B cell (primary cell): ENCODE measurements around the genes GBP1, GBP2 and GBP4.

- PRO-cap, result no peak
- CAGE, long polyA plus RNA, result no peak
Measured at GRCh38 chr1:86852683-86853034, 61.3 kb downstream of the SELENOF start.

DNA sequence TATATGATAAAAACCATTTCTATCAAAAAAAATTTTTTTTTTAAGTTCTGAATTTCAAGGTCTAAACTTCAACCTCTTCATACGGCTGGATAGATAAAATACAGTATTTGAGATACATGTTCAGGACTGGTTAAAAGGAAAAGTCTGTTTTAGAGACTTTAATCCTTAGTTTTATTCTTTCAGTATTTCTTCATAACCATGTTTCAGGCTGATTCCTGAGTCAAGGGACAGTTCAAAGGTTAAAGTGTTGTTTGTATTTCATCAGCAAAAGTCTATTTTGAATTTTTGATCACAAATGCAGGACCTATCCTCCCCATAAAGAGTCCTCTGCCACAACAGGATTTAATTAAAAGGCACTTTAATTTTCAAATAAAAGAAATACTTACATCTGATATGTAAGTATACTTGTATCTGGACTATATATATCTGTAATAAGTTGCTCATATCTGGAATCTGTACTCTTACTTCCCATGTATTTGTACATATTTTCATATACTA is 53.5 kb downstream of the SELENOF start:
- PRO-cap, result no peak
- CAGE, long polyA plus RNA, result no peak

DNA sequence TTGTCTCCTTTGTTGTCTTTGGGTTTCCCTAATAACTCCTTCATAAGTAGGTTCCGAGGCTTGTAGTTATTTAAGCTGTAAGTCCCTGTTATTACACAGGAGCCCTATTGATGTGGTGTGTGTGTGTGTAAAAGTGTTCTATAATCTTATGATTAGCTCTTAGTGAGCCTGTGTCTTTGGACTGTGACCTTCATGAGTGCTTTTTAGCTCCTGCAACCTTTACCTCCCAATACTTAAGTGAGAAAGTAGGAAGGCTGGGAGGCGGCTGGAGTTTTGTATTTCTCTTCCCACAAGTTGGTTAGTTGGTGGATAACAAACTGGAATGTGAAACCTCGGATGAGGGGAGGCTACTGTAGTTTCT is 19.4 kb downstream of the HS2ST1 start:
- PRO-cap, result no peak
- CAGE, long polyA plus RNA, result no peak

- PRO-cap, result no peak
- CAGE, long polyA plus RNA, result no peak
Measured at GRCh38 chr1:87132668-87133069, 196.0 kb upstream of the LMO4 start.

DNA sequence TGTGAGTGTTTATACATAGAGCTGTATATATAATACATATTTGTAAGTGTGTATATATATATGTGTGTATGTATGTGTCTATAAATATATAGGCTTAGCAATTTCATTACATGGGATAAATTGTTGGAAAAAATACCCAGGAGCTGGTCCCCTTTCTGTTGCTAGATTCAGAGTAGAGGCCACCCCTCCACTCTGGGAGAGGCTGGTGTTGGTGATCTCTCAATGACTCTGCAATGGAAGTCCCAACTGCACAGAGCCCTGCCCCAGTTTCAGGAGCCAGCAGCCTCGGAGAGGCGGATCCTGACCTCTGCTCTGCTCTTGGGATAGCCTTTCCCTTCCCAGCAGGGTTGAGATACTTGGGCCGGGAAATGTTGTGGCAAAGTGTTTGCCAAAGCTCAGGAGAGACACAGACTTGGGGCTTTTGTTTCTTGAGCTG is 194.2 kb upstream of the LMO4 start:
- PRO-cap, result no peak
- CAGE, long polyA plus RNA, result no peak

DNA sequence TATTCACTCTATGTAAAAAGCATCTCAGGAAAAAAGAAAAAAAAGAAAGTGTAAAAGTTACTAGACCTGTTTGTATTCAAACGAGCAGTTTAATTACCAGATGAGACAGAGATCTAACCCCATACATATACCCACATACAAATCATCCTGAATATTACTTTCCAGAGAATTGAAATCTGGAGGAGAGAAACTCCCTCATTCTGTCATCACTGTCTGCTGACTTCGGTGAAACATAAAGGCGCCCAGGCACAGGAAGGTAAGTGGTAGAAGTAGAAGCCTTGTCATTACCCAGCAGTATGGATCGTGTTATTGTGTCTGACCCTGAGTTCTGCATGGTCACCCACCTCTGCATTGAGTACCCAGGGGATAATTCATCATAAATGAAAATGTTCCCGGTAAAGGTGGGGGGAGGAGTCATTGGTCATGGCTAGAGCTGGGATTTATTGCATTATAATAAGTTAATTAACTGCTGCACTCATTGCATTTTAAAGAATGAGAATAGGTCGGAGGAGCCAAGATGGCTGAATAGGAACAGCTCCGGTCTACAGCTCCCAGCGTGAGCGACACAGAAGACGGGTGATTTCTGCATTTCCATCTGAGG is 342.6 kb upstream of the PKN2 start:
- PRO-cap, result no peak
- CAGE, long polyA plus RNA, result no peak

- PRO-cap, result no peak
- CAGE, long polyA plus RNA, result no peak
Measured at GRCh38 chr1:88710304-88711175, 26.5 kb downstream of the PKN2 start.

DNA sequence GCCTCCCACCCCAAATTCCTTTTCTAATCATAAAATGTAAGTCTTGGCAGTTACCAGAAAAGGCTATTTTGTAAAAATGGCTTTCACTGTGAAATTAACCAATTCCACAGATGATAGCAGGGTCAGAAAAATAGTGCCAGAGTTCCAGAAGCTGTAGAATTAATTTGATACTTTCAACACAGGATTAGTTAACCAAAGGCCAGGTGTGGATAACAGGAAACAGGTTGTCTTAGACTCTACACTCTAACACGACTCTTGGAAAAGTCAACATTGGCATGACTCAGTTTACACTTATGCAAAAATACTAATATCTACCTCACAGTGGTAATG is 1.0 kb downstream of the GTF2B start:
- PRO-cap, result bidirectional peak, plus-strand start outside the sequence, minus-strand start at position 157 of the sequence
- CAGE, long polyA plus RNA, result no peak

- PRO-cap, result no peak
- CAGE, long polyA plus RNA, result no peak
Measured at GRCh38 chr1:88909812-88910218, 18.4 kb upstream of the GTF2B start.

- PRO-cap, result no peak
- CAGE, long polyA plus RNA, result no peak
Measured at GRCh38 chr1:88985178-88985625, 7.2 kb downstream of the KYAT3 start.

DNA sequence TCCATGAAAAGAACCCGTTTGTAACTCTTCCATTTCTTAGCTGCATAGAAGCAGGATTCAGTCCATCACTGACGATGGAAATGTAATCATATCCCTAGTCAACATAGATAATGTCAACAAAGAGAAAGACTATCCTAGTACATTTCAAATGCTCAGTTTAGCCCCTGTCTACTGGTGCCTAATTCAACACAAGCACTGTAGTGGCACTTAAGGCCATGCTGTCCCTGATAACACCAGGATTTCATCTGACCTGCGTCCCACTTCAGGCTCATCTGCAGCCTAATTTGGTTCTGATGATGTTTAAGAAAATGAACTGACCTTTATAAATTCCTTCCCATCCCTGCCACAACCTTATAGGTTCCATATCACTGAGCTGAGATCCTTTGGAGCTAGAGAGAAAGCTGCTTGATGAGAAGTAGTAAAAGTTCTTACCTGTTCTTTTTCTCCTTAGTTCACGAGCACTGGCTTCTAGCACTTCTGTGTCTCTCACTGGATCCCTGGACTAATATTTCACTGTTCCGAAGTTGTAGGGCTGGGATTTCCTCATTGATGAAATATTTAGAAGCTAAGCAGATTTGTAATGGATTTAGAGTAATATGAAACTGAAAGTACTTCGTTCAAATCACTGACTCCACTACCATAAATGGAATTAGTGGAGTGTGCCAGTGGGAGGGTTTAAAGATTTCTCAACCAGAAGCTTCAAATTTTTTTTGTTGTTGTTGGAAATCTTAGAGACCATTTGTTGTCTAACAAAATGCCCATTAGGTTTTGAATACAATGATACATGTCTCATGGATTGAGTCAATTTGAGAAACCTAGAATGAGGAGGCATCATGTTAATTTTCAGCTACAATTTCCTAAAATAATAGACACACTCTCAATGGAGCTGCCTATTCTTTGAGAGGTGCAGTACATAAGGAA is at the start of gene GBP1:
GBP1 (minus strand) TSS at position 481 of the 921 bp plus-strand sequence.
- PRO-cap, result unidirectional peak, minus-strand start at position 504 of the sequence
- CAGE, long polyA plus RNA, result start-site peak on the minus strand centred at position 559 of the sequence, 110 bp wide, 45 and 47 reads in 2 replicates

- PRO-cap, result no peak
- CAGE, long polyA plus RNA, result start-site peak on the minus strand at chr1:89126067-89126096, 82 and 68 reads in 2 replicates
Measured at GRCh38 chr1:89125875-89126441, at the start of gene GBP2. GBP2 (minus strand) TSS chr1:89126114.

DNA sequence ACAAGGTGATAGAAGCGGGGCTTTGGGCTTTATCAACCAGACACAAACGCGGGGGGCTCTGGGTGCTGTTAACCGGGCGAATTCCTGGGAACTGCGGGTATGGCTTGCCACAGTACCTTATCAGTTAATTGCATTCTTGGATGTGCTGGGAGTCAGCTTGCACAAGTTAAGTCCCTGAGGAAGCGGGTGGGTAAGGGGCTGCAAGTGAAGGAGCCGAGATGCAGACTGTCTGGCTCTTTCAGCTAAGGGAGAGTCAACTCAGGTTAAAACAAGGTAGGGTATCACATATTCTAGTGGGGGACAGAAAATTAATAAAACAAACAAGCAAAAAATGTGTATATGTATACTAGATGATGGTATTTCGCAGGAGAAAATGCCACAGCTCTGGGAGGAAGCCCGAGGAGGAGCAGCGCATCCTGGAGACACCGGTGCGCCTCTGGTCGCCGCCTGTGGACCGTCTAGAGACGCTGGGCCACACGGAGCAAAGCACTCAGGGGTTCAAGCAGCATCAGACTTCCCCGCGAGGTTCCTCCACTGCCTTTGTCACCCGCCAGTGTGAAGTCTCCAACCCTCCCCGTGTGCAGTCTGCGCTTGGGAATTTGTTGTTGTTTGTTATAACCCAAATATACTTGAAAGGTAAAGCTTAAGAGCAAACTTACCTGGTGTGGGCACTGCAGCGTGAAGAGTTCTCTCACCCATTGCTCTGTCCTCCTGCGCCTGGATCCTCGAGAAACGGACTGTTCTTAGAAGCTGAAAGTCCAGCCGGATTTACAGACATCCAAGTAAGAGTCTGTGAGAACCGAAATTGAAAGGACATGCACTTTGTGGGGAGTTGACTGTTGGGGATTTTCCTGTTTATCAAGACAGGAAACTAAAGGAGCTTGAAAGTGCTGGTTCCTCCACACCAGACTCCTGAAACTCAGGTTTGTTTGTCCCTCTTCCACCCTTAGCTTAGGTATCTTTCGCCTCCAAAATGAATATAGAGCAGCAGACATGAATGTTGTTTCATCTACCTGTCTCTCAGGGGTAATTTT is at the start of gene GBP4:
GBP4 (minus strand) TSS at position 807 of the 1,034 bp plus-strand sequence.
- PRO-cap, result bidirectional peak, plus-strand start at position 866 of the sequence, minus-strand start at position 807 of the sequence
- CAGE, long polyA plus RNA, result start-site peak on the minus strand centred at position 792 of the sequence, 64 bp wide, 85 and 72 reads in 2 replicates

- PRO-cap, result no peak
- CAGE, long polyA plus RNA, result no peak
Measured at GRCh38 chr1:89286548-89287420, 14.1 kb upstream of the GBP5 start.

- PRO-cap, result no peak
- CAGE, long polyA plus RNA, result no peak
Measured at GRCh38 chr1:89453233-89453730, 71.3 kb upstream of the LRRC8B start.

- PRO-cap, result no peak
- CAGE, long polyA plus RNA, result no peak
Measured at GRCh38 chr1:89583165-89583966, 49.6 kb upstream of the LRRC8C start.

GRCh38 chr1:89763298-89763960 is 57.4 kb upstream of the LRRC8D start:
- PRO-cap, result no peak
- CAGE, long polyA plus RNA, result no peak

DNA sequence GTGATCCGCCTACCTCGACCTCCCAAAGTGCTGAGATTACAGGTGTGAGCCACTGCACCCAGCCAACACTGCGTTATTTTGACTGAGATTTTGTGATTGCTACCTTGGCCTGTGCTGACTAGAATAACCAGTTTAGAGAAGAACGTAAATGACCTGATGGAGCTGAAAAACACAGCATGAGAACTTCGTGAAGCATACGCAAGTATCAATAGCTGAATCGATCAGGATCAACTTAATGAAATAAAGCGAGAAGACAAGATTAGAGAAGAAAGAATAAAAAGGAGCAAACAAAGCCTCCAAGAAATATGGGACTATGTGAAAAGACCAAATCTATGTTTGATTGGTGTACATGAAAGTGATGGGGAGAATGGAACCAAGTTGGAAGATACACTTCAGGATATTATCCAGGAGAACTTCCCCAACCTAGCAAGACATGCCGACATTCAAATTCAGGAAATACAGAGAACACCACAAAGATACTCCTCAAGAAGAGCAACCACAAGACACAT is 48.4 kb downstream of the LRRC8D start:
- PRO-cap, result no peak
- CAGE, long polyA plus RNA, result no peak

DNA sequence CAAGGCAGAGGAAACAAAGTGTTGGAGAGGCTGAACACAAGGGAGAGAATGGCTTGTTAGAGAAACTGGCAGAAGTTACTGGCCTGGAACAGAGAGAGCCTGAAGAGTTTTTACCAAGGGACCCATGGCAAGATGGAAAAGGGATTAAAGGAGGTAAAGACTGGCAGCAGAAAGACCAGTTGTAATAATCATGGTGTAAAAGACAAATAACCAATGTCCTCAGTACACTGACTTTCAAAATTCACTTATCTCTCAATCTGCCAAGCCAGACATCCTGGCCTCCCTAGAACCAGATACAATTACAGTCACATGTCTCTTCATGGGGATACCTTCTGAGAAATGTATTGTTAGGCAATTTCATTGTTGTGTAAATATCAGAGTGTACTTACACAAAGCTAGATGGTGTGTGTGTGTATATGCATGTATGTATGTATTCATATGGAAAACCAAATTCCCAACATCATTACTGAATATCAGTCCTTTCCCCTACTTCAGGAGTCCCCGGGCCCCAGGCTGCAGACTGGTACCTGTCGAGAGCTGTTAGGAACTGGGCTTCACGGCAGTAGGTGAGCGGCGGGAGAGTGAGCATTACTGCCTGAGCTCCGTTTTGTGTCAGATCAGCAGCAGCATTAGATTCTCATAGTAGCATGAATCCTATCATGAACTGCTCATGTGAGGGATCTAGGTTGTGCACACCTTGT is 65.4 kb upstream of the ZNF326 start:
- PRO-cap, result no peak
- CAGE, long polyA plus RNA, result no peak

GRCh38 chr1:90710275-90711423 is 6.5 kb downstream of the BARHL2 start:
- PRO-cap, result no peak
- CAGE, long polyA plus RNA, result no peak